ENCODE results near the gene KLHL35.

DNA sequence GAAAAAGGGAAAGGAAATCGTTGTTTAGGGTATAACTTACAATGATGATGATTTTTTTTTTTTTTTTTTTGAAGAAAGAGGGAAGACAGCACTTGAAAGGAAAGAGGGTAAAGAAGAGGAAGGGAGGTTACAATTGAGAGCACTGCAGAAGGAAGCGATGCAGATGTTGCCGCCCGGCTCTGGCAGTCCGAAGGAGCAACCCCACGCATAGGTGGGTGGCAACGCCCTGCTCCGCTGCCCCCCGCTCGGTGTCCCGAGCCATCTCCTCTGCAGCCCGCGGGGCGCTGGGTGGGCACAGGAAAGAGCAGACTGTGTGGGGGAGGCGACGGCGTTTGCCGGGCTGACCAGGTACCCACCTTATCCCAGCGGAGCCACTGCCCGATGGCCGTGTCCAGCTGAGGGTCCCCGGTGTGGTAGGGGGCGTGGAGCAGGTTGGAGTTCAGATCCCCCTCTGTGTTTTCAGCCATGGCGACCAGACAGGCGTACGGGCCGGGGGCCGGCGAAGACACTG lies 483 bp downstream of the PGM2L1 start:
- PRO-cap, result unidirectional peak, plus-strand start at position 185 of the sequence
- RAMPAGE, long total RNA, 4 experiments, result no peak in any of the 4 experiments

- PRO-cap, result no peak
- RAMPAGE, long total RNA, 4 experiments, result no peak in any of the 4 experiments
Observed at GRCh38 chr11:74417451-74417883, 19.2 kb upstream of the PGM2L1 start.

GRCh38 chr11:74461821-74462651 lies 5.3 kb downstream of the KCNE3 start:
- PRO-cap, result bidirectional peak, plus-strand start at chr11:74462291, minus-strand start at chr11:74462158
- RAMPAGE, long total RNA, 4 experiments, result no peak in any of the 4 experiments

DNA sequence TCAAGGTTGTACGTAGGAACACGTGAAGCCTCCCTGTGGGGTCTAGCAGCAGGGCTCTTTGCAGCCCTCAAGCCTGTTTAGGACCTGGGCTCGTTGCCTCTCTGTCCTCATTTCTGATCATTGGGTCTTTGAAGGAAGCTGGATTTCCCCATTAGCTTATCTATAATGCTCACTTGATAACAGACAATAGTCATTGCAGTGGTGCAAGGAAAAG lies 12.9 kb upstream of the POLD3 start:
- PRO-cap, result no peak
- RAMPAGE, long total RNA, 4 experiments, result no peak in any of the 4 experiments

DNA sequence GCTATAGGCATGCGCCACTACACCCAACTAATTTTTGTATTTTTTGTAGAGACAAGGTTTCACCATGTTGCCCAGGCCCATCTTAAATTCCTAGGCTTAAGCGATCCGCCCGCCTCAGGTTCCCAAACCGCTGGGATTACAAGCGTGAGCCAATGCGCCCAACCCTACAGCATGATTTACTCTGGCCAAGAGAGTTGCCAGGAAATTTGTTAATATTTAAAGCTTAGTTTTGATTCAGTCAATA lies 25.4 kb downstream of the POLD3 start:
- PRO-cap, result no peak
- RAMPAGE, long total RNA, 4 experiments, result no peak in any of the 4 experiments

DNA sequence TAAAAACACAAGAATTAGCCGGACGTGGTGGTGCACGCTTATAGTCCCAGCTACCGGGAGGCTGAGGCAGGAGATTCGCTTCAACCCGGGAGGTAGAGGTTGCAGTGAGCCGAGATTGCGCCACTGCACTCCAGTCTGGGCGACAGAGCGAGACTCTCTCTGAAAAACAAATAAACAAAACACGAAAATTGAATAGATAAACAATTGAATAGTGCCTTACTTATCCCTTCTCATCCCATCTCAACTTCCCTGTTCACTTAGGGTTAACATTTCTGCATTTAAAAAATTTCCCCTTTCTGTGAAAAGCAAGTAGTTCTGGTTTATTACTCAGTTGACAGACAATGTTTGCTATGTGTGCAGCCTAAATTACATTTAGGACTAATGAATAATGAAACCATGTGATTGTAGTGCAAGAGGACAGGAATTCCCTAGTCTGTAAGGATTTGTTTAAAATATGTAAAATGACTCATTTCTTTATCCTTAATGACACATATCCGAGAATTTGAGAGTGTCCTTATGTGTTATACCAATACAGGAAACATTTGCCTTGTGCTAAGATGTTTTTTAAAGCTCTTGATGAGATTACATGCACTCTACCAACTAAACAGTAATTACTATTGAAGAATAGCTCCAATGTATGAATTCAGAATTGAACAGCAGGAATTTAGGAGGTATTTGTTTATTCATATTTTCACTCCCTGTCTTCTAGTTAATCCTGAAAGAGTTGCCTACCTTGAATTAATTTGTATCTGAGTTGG lies 6.2 kb downstream of the RNF169 start:
- PRO-cap, result no peak
- RAMPAGE, long total RNA, 4 experiments, result no peak in any of the 4 experiments

DNA sequence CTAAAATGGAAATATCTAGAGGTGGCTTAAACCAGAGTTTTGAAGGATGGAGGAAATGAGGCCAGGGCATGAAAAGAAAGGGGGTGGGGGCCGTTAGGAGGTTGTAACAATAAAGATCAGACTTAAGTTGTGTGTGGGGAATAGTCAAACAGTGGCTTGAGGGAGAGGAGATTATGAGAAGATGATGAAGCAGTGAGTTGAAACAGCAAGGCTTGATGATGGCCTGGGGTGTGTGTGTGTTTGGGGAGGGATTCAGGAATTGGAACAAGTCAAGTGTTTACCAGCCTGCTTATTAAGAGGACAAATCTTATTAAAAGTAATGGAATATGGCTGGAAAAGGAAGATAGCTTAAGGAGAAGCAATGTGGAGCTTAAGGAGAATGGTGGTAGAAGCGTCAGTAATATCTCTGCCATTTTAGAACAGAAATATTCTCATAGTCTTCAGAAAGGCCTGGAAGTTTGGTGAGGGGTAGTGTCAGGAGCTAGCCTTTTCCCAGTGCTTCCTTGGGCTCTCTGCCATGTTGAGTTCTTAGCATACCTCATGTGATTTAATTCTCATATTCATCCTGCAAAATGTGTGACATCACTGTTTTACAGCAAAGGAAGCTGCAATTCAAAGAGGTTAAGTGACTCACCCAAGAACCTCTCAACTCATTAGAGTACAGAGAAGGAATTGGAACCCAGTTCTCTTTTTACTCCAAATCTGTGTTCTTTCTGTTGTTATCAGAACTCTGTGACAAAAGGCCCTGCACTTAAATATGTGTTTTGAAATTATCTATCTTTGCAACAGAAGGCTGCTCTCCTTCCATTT lies 71.9 kb downstream of the RNF169 start:
- PRO-cap, result no peak
- RAMPAGE, long total RNA, 4 experiments, result start-site peak on the plus strand in 1 of 4 experiments, centred at position 418 of the sequence, 10 reads per replicate

DNA sequence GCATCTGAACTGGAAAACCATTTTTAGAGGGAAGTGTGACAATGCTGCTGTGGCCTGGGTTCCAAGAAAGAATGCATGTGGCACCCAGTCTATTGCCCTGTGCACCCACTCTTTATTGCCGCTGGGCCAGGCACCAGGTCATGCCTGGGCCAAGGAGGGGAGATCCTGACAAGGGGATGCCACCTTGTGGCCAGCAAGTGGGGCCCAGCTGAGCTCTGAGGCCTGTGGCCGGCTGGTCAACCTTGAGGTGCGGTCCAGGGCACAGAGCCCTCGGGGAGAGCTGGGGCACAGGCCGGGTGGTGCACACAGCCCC lies 94.2 kb downstream of the RNF169 start:
- PRO-cap, result no peak
- RAMPAGE, long total RNA, 4 experiments, result no peak in any of the 4 experiments

DNA sequence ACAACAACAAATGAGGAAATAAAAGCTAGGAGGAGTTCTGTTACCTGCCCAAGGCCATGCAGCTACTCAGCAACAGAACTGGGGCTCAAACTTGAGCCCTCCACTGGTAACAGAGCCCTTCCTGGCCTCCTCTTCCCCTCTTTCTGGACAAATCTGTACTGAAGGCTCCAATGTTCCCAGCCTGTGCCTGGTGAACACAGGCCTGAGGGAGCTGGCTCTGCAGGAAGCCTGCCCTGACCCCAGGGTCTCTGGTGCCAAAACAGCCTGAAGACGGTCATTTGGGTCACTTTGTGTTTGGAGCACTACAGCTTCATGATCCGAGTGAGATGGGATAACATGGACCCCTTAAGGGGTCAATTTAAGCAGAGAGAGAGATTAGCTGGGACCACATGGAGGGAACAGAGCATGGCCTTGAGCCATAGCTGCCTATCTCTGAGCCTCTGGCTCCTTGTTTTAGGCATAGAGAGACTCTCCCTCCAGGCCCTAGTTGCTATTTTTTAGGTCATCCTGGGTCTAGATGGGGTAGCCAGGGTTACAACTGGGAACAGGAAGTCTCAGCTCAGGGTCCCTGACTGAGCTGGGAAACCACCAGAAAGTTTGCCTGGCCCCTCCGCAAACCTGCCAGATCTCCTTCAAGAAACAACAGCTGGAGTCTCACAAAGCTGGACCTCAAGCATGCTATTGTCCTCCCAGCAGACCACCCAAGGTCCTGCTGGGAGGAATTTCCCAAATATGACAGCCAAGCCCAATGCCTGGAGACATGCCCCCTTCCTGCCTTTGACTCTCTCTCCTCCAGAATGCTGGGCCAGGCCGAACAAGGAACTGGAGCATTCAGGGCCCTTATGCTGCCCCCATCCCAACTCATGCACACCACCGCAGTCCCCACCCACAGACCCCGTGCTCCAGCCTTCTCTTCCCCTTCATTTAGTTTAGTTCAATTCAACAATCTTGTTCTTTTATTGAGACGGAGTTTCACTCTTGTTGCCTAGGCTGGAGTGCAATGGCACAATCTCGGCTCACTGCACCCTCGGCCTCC lies 3.9 kb downstream of the SLCO2B1 start:
- PRO-cap, result no peak
- RAMPAGE, long total RNA, 4 experiments, result no peak in any of the 4 experiments

DNA sequence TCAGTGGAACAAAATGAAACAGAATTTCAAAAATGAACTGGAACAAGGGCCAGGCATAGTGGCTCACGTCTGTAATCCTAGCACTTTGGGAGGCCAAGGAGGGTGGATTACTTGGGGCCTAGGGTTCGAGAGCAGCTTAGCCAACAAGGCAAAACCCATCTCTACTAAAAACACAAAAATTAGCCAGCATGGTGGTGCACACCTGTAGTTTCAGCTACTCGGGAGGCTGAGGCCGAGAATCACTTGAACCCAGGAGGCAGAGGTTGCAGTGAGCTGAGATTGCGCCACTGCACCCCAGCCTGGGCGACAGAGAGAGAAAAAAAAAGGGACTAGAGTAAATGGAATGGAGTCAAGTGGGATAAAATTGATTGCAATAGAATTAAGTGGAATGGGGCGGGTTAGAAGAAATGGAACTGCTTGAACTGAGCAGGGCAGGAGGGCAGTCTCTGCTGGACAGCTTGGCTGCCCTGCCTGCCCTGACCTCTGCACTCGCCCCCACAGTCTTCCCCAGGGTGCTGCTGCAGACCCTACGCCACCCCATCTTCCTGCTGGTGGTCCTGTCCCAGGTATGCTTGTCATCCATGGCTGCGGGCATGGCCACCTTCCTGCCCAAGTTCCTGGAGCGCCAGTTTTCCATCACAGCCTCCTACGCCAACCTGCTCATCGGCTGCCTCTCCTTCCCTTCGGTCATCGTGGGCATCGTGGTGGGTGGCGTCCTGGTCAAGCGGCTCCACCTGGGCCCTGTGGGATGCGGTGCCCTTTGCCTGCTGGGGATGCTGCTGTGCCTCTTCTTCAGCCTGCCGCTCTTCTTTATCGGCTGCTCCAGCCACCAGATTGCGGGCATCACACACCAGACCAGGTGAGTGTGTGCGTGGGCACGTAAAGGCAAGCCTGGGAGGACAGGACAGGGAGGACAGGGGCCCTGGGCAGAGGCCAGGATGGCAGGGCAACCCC lies 42.1 kb downstream of the SLCO2B1 start:
- PRO-cap, result no peak
- RAMPAGE, long total RNA, 4 experiments, result start-site peak on the plus strand in 1 of 4 experiments, centred at position 513 of the sequence, 25 reads per replicate

- PRO-cap, result no peak
- RAMPAGE, long total RNA, 4 experiments, result no peak in any of the 4 experiments
Observed at GRCh38 chr11:75264179-75265008, 23.8 kb downstream of the TPBGL start.

DNA sequence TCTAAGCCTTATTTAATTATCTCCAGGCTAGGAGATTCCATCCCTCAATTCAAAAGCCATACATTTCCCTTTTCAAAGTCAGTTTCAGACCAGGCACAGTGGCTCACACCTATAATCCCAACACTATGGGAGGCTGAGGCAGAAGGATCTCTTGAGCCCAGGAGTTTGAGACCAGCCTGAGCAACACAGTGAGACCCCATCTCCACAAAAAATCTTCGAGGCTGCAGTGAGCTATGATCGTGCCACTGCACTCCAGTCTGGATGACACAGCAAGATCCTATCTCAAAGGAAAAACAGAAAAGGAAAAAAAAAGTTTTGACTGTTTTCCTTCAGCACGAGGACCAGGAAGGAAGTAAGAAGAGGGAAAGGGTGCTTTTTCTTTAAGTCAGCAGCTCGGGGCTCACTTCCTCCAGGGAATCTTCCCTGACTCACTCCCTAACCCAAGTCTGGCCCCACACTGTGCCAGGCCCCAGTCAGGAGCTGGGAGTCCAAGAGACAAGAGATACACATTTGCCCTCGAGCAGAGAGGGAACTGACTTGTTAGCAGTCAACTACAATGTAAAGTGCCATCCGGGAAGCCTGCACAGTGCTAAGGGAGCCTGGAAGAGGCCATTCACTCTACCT lies 14.3 kb downstream of the ARRB1 start:
- PRO-cap, result unidirectional peak, plus-strand start at position 472 of the sequence
- RAMPAGE, long total RNA, 4 experiments, result no peak in any of the 4 experiments

DNA sequence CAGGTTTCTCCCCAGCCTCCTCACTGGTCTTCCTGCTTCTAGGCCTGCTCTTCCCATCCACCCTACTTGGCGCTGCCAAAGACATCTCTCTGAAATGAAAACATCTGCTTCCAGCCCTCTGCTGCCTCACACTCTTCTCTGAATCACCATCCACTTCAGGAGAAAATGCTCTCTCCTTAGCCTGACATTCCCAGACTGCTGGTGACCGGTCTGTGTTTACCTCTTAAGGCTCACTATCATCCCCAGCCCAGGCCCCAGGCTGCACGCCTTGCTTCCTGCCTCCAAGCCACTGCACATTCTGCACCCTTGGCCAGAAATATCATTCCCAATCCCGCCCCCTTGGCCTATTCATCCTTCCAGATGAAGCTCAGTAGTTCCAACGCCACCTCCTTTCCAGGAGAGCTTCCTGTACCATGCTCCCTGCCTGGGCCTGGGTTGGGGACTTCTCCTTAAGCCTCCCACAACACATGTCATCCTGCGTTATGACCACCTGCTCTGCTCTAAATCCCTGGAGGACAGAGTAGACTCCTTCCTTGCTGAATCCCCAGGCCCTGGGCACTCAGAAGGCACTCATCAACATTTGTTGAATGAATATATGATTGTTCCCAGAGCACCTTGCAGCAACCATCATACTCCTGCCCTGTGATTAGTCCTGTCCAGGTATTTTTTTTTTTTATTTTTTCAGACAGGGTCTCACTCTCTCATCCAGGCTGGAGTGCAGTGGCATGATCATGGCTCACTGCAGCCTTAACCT lies 3.4 kb downstream of the ARRB1 start:
- PRO-cap, result unidirectional peak, minus-strand start at position 197 of the sequence; unidirectional peak, minus-strand start at position 291 of the sequence
- RAMPAGE, long total RNA, 4 experiments, result start-site peak on the minus strand in 1 of 4 experiments, centred at position 471 of the sequence, 43 reads per replicate

GRCh38 chr11:75350149-75351000 lies 1.1 kb downstream of the ARRB1 start:
- PRO-cap, result no peak
- RAMPAGE, long total RNA, 4 experiments, result no peak in any of the 4 experiments

- PRO-cap, result no peak
- RAMPAGE, long total RNA, 4 experiments, result no peak in any of the 4 experiments
Observed at GRCh38 chr11:75433086-75433745, at the start of gene KLHL35. TSS of gene KLHL35 (minus strand) at chr11:75433203.

DNA sequence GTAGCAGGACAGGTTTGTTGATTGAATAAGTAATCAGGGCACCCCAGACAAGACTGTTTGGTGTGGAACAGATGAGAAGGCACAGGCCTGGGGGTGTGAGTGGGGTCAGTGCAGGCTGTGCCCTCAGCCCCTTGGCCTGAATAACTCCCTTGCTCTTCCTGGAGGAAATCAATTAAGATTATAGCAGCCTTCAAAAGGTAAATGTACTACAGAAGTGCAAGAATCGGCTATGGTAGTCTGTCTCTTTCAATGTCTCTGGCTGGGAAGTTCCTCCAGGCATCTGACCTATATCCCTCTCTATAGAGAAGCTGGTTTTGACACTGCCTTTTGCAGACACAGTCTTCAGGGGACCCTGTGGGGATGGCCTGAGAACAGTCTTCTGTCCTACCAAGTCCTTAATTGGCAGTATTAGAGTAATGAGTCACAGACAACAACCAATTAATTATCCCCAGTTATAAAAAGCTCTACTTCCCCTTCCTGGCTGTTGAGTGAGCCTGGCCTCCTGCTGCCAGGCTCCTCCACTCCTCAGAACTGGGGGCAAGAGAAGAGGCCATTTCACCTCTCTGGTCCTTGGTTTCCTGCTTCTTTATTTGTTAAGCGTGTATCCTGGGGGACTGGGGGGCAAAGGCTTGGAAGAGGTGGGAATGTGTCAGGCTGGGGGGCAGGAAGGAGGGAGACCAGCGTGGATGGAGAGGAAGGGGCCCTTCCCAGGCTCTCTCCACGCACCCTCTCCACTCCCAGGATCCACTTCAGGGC lies 41.2 kb upstream of the KLHL35 start:
- PRO-cap, result no peak
- RAMPAGE, long total RNA, 4 experiments, result no peak in any of the 4 experiments

- PRO-cap, result no peak
- RAMPAGE, long total RNA, 4 experiments, result no peak in any of the 4 experiments
Observed at GRCh38 chr11:75491995-75492594, 33.6 kb downstream of the GDPD5 start.

DNA sequence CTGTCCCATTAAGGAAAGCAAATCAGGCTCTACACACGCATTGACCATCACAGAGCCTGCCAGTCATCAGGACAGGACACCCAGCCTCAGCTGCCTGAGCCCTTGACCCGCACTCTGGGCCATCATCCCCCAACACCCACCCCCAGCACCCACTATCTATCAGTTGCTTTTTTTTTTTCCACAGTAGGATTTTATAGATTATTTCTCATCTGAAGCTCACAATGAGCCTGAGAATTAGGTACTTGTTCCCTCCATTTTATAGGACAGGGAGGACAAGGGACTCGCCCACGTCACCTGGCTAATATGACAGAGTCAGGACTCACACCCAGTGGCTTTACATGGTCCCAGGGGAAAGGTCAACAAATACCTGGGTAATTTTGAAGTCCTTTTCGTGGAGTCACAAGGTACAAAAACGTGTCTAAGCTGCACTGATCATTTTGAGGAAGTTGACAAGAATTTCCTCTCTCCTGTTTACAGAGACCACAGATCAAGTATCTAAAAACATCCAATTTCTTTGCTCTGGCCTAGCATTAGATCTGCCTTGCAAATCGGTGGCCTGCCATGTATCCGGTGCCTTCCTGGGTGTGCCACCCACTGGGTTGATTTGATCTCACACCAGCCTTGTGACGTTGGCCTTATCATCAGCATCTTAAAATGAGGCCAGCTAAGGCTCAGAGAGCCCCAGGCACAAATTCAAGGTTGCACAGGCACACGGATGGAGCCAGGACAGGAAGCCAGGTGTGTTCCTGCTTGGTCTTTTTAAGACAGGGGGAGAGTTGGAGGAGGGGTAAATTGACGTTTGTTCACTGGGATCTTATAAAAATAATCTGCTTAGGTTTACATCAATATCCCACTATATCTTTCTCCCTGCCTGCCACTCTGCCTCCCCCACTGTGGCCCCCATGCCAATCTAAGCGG lies 17.7 kb downstream of the GDPD5 start:
- PRO-cap, result no peak
- RAMPAGE, long total RNA, 4 experiments, result no peak in any of the 4 experiments

DNA sequence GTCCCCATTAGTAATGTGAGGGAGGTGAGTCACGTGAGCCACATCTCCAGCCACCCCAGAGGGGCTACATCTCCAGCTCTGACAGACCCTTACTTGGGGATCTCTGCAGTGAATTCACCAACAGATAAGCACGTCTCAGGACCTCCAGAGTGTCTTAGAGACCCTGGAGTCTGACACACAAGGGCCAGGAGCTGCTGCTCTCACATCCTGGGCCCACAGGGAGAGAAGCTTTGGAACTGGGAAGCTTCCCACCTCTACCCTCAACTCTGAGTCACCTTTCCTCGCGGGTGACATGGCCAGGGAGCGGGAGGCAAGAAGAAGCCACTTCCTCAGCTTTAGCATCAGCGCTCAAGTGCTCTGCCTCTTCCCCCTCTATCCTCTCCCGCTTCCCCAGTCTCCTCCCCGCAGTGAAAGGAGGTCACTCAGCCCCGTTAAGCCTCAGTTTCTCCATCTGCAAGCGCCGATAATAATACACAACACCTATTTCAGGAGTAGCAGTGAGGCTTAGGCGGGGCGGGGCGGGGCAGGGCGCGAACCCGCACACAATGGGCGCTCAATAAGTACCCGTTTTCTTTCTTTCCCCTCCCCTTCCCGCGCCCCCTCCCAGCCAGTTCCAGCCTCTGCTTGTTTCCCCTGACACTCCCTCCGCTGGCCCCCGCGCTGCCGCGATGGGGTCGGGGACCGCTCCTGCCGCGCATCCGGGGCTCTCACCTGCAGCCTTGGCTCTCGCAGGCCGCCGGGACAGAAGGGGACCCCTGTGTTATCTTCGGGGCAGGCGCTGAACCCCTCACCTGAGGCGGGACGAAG lies 1.0 kb downstream of the GDPD5 start:
- PRO-cap, result no peak
- RAMPAGE, long total RNA, 4 experiments, result no peak in any of the 4 experiments

GRCh38 chr11:75598959-75599319 lies 36.9 kb downstream of the SERPINH1 start:
- PRO-cap, result no peak
- RAMPAGE, long total RNA, 4 experiments, result no peak in any of the 4 experiments

Measured in Peyer's patch (tissue), 4 donors.